ENCODE measurements around a stretch of chr17.

- RRBS: no CpG with 5 or more reads among the region's 10 CpGs
These were observed 64.4 kb downstream of the RNF213 start for GRCh38 chr17:80325009-80325431.

GRCh38 chr17:80345432-80345784 is 69.6 kb upstream of the ENDOV start:
- RRBS: no CpG with 5 or more reads among the region's 13 CpGs

GRCh38 chr17:80454286-80455206 is 21.9 kb downstream of the NPTX1 start:
- RRBS: 2% methylated on average over 34 of the region's 104 CpGs

- RRBS: under 1% methylated on average over 34 of the region's 65 CpGs
These were observed 394 bp downstream of the NPTX1 start for GRCh38 chr17:80475979-80476447.

DNA sequence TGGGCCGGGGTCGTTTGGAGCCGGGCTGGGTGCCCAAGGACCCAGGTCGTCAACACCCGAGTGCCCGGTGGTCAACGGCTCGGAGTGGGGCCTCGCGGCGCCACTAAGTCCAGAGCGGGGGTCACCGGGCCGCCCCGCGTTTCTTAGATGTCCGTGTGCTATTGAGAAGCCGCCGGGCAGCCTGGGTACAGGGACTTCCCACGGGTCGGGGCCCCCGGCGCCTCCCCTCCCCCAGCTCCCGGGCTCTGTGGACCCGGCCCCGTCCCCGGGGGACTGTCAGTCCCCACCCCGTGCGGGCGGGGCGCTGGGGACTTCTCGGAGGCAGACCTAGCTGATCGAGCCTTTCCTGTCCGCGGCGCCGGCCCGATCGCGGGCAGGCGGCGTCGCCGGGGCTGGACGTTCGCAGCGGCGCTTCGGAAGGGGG is 613 bp upstream of the NPTX1 start:
- RRBS: 2% methylated on average over 36 of the region's 49 CpGs

- RRBS: 62% methylated on average over 6 of the region's 44 CpGs
These were observed 42.1 kb downstream of the RPTOR start for GRCh38 chr17:80586455-80587358.

DNA sequence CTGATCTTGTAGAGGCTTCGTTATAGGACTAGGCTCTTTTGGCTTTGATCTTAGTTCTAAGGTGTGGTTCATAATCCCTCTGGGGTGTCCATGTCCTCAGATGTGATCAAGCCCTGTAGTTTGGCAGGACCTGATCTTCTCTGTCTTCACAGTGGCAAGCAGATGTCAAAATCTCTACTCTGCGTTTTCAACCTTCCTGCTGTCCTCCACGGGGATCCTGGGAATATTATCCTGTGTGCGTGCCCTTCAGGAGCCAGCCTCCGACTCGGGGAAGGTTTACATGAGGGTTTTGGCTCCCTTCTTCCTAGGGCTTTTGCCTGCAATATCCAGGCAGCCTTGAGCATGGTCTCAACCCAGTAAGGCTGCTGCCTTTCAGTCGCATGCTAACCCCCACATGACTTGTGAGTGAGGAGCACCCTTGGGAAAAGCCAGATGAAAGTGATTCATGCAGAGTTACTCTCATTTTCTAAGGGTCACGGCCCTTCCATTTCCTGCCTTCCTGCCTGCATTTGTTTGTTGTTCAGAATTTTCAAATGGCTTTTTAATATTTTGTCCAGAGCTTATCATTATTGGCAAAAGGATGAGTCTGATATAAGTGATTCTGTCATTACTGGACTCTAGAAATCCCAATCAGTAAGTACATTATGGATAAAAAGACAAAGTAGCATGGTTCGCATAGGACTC is 202.2 kb upstream of the CHMP6 start:
- RRBS: no CpG with 5 or more reads among the region's 9 CpGs

DNA sequence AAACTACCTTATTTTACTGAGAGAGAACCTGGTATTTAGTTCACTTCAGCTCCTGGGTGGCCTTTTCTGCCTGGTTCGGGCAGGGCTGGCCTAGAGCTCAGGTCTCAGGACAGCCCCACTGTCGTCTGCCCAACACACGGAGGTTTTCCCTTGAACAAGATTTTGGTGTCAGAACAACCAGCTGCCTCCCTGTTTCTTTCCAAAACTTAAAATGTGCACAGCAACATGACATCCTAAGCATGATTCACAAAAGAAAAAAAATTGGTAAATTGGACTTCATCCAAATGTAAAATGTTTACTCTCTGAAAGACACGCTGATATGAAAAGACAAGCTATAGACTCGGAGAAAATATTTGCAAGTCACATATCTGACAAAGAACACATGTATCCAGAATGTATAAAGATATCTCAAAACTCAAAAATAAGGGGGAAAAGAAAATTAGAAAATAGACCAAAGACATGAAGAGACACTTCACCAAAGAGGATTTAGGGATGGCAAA is 197.8 kb upstream of the CHMP6 start:
- RRBS: no CpG with 5 or more reads among the region's 5 CpGs

DNA sequence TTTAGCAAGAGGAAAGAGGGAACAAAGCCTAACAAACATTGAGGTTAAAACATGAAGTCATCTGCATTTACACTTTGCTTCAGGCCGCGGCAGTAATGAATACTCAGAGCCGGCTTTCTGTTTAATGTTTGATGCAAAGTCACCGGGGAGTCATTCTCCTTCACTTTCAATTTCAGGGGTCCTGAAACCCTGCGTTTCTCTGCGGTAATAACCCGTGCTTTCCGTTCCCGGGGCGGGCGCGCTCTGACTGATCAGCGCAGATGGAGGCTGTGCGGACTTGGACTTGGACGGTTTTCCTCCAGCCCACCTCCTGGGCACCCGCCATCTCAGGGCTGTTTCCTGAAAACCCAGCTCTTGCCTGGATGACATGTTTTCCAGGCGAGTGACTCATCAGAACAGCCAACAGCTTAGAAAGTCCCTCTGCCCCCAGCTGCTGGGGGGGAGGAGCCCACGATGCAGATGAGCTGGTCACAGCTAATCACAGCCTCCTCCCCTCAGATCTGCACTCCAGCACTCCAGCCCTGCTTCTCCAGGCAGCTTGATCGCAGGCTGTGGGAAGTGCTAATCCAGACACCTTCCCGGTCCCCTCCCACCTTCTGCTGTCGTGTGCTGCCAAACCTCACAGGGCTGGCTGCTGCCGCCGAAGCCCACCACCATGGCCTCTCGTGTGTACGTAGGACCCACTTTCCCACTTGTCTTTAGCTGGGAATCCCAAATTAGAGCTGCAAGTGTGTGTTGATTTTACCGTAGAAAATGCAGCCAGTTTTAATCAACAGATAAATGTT is 158.6 kb upstream of the CHMP6 start:
- RRBS: 3% methylated on average over 5 of the region's 26 CpGs

DNA sequence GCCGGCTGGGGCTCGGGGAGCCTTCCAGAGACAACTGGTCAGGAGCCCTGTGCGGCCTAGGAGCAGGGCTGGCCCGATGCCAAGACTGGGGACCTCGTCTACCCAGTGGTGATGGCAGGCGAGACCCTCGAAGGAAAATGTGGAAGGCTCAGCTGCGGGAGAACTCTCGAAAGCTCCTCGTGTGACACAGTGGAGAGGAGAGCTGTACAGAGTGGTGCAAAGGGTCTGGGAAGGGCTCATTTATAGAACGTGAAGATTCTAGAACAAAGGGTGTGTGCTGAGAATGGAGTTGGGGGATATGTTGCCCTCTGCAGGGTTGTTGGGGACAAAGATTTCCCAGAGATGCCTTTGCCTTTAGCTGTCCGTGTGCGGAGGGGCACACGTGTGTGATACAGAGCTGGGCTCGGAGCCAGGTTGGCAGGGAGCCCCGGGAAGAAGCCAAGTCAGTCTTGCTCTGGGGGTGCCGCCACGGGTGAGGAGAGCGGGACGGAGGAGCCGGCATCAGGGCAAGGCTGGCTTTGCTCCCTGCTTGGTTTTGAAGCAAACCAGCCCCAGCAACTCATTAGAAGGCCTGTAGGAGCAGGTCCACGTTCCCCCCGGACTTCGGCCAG is 132.4 kb upstream of the CHMP6 start:
- RRBS: 5% methylated on average over 8 of the region's 24 CpGs

- RRBS: no CpG with 5 or more reads among the region's 23 CpGs
These were observed 96.2 kb upstream of the CHMP6 start for GRCh38 chr17:80895399-80895931.

DNA sequence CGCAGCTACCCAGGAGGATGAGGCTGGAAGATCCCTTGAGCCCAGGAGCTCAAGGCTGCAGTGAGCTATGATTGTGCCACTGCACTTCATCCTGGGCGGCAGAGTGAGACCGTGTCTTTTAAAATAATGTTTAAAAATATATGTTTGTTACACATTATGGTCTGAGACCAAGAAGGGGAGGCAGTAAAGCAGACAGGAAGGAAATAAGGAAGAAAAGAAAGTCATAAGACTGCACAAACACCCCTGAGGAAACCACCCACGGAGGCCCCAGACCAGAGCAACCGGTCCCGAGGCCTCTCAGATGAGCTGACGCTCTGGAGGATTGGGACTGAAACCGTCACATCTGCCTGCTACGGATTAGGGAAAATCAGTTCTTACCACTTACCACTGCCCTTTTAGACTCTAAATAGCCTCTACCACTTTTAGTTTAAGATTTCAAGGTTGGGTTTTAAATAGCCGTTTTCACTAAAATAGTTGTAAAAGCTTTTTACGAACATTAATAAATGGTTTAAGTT is 79.9 kb upstream of the CHMP6 start:
- RRBS: no CpG with 5 or more reads among the region's 11 CpGs

- RRBS: no CpG with 5 or more reads among the region's 13 CpGs
These were observed 62.2 kb upstream of the CHMP6 start for GRCh38 chr17:80929354-80929925.

DNA sequence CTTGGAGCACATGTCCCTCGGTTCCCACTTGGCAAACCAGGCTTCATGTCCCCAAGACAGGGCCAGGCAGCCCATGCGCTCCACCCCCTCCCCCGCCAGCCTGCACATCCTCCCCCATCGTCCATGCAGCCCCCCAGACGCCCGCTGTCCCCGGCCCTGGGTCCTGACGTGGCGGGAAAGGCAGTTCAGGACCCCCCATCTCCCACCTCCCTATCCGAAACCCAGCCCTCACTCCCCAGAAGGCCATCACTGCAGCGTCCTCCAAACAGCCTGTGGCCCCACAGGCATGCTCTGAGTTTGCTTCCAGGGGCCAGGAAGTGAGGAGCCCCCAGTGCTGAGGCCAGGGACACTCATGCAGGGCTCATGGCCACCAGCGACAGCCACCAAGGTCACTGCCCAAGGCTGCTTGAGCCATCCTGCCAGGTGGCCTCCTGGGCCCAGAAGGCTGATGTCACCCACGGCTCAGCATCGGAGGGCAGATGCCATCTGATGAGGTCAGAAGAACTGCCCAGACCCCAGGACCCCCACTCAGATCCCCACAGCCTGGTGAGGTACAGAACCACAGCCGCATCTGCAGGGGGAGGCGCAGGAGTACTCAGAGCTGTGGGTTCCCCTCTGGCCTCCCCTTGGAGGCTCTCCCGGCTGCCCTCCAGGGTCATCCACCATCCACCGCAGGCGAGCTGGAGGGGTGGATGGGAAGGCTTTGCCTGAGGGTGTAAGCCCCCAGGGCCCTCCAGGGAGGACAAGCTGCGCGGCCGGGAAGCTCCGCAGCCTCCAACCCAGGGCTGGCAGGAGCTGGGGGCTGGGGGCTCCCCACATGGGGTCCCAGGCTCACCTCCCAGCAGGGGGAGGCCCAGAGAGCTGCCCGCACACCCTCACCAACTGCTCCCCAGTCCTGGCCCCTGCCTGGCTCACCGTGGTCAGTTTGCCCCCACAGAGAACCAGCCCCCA is 20.2 kb upstream of the CHMP6 start:
- RRBS: no CpG with 5 or more reads among the region's 25 CpGs

DNA sequence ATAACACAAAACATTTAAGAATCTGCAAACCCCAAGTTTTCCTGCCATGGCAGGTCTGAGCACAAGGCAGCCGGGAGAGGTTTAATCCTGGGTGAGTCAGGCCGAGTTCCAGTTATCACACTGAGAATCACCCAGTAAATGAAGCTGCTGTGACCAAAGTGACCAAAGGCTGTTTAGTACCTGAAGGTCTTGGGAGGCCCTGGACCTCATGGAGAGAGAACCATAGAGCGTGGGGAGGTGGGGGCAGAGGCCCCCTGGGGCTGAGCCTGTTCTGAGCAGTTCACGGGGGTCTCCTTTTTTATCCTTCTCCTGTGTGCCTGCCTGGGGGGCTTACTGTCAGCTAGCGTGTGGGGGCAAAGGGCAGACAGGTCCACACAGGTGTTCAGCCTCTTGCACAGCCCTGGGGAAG is 15.7 kb upstream of the BAIAP2 start:
- RRBS: 3% methylated on average over 1 of the region's 5 CpGs

- RRBS: 9% methylated on average over 7 of the region's 27 CpGs
These were observed 5.0 kb downstream of the BAIAP2 start for GRCh38 chr17:81039705-81040666.

GRCh38 chr17:81044550-81045431 is 9.8 kb downstream of the BAIAP2 start:
- RRBS: 4% methylated on average over 2 of the region's 35 CpGs

DNA sequence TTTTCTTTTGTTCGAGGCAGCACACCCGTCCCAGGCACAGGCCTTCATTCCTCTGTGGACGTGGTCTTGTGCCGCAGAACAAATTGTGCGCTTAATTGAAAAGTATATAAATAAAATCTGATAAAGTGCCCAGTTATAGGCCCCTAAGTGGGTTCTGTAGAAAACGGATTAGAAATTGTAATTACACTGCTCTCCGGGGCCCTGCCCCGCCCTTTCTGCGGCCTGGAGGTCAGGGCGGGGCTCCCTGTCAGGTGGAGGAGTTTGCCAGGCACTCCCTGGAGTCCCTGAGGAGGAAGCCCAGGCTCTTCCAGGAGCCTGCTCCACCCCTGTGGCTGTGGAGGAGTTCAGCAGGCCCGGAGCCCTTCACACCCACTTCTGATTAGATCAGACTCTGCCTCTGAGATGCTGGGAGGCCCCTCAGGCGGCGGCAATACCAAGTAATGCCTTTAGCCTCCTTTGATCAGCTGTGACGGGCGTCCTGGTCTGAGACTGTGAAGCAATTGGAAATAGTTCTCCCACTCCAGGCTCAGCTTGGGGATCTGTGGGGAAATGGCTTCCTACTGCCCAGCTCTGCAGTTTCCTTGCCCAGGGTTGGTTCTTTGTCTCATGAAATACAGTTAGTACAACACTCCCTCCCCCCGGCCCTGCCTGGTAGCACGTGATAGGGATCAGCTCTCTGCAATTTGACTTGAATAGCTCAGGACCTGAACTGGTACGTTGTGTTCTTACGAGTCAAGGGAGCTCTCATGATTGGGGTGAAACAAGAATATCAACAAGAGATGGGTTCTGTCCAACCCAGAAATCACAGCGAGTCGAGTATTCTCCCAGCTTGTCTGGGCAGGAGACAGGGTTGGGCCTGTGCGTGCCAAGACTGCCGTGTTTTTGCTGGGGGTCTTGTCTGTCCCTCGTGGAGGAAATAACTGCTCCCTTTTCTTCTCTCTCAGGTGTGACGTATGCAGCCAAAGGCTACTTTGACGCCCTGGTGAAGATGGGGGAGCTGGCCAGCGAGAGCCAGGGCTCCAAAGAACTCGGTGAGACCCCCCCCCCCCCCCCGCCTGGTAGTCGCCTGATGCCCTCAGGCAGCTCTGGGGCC is 22.3 kb downstream of the BAIAP2 start:
- RRBS: no CpG with 5 or more reads among the region's 30 CpGs

DNA sequence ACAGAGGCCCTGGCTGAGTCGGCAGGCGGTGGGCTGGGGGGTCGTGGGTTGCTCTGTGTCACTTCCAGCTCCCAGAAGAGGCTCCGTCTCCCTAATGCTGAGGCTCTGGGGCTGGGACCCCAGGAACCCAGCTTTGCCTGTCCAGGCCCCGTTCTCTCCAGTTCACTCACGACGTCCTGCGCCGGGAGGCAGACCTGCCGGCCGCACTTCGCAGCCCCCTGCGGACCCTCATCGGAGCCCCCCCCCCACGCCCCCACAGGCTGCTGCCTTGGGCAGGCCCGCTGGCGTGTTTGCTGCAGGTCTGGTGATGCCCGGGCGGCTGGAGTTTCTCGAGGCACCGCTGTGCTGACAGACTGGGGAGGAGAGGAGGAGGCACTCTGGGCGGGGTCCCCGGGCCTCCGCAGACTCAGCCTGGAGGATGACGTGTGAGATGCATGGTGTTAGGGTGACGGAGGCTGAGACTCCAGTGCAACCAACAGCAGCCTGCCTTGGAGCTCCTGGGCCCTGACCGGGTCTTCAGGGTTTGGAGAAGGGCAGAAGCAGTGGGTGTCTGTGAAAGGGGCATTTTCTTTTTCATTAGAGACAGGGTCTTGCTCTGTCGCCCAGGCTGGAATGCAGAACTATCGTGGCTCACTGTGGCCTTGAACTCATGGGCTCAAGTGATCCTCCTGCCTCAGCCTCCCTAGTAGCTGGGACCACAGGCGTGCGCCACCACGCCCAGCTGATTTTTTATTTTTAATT is 24.1 kb downstream of the BAIAP2 start:
- RRBS: 94% methylated on average over 4 of the region's 32 CpGs

GRCh38 chr17:81064662-81065888 is 30.1 kb downstream of the BAIAP2 start:
- RRBS: 2% methylated on average over 3 of the region's 31 CpGs